GM12892 (cell line): ENCODE measurements around the genes P3R3URF, DMBX1, KNCN, EFCAB14, STIL and CMPK1.

DNA sequence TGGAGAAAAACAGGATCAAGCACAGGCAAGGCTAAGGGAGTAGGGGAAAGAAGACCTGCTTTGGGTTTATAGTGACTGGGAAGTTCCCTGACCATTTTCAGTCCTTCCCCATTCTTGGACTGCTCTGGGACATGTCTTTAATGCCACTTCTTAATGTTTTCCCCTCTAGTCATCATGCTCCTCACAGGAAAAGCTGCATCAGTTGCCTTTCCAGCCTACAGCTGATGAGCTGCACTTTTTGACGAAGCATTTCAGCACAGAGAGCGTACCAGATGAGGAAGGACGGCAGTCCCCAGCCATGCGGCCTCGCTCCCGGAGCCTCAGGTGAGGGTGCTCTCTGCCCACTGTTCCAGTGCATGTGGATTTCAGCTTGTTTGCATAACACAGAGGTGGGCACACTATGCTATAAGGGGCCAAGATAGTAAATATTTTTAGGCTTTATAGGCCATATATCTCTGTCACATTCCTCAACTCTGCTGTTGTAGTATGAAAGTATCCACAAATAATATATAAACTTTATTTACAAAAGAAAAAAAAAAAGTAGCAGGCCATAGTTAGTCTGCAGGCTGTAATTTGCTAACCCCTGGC, 126.3 kb downstream of the PIK3R3 start:
- RRBS = no CpG with 5 or more reads among the region's 6 CpGs

GRCh38 chr1:46025309-46026543, 106.7 kb downstream of the PIK3R3 start:
- RRBS = no CpG with 5 or more reads among the region's 10 CpGs

DNA sequence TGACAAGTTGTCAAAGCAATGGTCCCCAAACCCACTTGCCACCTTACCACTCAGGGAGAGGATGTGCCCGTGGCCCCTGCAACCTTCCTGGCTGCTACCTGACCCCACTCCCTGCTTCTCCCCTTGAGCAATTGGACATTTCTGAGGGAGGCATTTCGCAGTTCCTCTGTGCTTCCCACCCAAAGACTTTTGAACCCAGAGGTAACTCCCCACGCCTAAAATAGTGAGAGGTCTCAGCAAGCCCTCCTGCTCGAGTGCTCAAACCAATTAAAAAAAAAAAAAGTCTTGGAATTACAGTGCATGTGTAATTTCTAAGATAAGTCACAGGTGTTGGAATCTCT, 1.1 kb upstream of the PIK3R3 start:
- RRBS = no CpG with 5 or more reads among the region's 4 CpGs

DNA sequence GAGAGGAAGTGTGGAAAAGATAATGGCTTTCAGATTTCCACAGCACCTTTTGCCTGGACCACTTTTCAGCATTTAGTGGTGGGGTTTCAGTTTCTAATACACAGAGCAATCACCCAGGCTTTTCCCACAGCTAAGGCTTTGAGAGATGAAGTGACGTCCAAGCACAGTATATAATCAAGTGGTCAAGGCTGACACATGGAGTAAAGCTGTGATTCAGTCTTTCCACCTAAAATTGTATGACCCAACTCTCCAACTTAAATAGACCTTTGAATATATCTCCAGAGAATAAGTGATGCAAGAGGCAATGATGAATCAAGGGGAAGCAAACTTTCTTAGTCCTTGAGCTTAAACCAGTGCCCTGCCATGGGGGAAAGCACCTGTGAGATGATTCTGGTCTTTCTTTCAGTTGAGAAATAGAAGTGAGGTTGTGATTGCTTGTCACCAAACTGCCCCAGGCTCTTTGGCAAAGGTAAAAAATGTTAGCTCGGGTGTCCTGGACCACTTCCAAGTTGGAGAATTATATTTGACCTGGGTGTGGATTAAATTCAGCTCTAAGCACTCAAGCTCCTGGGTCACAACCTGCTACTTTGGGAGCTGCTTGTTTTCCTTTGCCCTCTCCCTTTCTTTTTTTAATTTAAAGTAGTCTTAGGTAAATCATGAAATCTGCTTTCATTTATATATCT, 2.4 kb upstream of the PIK3R3 start:
- RRBS = no CpG with 5 or more reads among the region's 2 CpGs

DNA sequence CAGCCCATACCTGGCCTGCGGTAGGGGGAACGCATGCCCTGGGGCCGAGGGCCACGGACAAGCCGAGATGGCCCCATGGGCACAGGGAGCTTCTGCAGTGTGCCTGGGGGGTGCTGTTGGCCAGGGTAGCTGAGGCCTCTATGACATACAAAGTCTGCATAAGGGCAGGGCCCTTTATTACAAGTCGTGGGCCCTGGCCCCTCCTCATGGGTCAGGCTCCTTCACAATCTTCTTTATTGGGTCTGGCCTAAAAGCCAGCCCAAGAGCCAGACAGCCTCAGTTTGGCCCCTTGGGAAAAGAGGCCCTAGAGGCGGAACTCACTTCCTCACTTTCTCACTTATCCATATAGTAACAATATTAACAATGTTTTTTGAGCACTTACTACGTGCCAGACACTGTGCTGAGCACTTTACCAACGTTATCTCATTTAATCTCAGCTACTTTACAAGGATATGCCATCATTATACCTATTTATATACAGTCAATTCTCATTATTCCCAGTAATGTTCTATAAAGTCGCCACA, at the start of gene P3R3URF:
Gene P3R3URF (minus strand): TSS at position 94 of the 524 bp plus-strand sequence.
- RRBS = no CpG with 5 or more reads among the region's 10 CpGs

DNA sequence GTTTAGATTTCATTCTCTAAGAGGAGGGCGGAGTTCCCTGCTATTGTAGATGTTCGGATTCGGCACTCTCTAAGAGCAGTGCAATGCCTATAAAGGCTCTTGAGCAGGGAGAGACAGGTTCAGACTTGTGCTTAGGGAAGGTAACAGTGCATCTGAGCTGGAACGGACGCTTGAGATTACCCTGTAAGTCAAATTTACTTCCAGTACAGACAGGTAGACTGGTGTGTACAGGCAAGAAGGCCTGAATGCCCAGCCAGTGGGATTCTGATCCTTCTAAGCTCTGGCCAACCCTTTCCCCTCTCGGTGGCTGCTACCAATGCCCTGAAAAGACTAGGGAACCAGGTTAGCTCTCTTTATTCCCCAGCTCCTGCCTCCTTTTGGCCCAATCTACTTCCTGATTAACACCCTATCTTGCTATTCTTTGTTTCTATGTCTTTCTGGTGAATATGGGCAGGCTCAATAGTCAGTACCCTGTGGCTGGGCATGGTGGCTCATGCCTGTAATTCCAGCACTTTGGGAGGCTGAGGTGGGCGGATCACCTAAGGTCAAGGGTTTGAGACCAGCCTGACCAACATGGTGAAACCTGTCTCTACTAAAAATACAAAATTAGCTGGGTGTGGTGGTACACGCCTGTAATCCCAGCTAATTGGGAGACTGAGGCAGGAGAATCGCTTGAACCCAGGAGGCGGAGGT, 15.6 kb downstream of the LURAP1 start:
- RRBS = no CpG with 5 or more reads among the region's 10 CpGs

DNA sequence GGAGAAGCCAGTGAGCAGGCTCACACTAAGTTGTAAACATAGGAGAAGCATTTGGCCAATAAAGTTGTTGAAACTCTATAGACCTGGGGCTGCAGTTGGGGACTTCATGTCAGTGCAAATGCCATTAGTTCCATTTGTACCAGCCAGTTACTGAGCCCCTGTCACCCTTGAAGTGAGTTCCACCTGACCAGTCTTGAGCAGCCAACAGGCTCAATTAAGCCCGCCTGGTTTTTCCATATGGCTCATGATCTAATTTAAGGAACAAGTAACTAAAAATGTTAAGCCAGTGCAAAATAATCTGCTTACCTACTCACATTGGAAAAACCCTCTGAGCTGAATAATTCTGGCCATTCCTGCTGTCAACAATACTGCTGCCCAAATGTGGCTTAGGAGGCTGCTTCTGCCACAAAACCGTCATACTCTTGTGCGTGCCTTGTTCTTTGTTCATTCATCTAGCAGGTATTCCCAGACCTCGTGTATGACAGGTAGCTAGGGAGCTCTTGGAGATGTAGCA, 21.6 kb downstream of the NSUN4 start:
- RRBS = no CpG with 5 or more reads among the region's 4 CpGs

DNA sequence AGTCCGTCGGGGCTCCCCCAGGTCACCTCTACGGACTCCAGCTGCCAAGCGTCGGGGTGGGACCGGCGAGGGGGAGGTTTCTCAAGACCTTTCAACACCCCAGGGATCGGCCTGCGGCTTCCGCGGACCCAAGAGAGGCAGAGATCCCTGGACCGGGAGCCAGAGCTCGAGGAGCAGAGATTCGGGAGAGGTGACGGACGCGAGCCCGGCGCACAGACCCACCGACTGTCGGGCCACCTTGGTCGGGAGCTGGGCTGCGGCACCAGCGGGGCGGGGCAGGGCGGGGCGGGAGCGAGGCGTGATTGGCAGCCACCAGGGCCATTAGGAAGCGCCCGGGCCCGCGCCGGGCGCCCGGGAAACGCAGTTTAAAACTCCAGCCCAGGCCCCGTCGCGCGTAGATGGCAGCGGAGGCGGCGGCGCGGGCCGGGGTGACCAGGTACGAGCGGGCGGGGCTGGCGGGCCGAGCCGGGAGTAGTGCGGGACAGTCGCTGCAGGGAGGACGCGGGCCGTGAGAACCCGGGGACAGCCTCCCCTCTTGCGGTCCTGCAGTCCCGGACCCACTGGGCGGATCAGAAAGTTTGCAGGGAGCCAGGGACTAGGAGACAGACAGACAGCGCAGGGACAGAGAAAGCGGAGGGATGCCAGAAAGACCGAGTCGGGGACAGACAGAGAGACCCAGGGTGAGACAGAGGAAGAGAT, at the start of gene DMBX1:
Gene DMBX1 (plus strand): TSS at position 395 of the 699 bp plus-strand sequence.
- RRBS = 2% methylated on average over 30 of the region's 66 CpGs

DNA sequence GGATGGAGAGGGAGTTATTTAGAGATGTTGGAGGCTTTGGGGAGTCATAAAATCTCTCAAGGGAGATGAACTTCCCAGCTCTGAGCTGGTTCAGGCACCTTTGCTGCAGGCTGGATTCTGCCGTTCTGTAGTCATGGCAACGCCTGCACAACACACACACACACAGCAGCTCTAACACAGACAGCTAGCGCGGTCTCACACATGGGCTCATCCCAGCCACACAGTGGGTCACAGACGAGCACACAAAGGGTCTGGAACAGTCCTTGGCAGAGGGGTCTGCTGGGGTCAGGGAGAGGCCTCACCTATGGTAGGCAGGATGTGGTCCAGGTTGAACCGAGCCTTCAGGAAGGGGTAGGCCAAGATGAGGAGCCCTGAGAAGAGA, 1.8 kb downstream of the KNCN start:
- RRBS = no CpG with 5 or more reads among the region's 6 CpGs

DNA sequence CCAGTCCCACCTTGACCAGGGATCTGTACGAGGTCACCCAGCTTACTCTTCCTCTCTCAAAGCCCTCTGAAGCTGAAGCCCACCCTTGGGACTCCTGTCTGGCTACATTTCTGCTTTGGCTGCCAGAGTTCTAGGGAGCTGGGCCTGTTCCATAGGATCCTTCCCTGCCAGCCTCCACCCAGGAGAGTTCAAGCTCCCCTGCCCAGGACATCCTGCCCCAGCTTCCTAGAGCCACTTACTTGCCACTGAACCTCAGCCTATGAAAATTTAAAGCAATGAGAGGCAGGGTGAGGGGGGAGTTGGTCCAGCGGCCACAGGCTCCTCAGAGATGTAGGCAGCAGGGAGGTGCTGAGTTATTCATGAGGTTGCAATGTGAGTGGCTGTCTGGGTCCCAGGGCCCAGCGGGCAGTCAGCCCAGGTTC, at the start of gene KNCN:
Gene KNCN (minus strand): TSS at position 240 of the 422 bp plus-strand sequence.
- RRBS = no CpG with 5 or more reads among the region's 3 CpGs

DNA sequence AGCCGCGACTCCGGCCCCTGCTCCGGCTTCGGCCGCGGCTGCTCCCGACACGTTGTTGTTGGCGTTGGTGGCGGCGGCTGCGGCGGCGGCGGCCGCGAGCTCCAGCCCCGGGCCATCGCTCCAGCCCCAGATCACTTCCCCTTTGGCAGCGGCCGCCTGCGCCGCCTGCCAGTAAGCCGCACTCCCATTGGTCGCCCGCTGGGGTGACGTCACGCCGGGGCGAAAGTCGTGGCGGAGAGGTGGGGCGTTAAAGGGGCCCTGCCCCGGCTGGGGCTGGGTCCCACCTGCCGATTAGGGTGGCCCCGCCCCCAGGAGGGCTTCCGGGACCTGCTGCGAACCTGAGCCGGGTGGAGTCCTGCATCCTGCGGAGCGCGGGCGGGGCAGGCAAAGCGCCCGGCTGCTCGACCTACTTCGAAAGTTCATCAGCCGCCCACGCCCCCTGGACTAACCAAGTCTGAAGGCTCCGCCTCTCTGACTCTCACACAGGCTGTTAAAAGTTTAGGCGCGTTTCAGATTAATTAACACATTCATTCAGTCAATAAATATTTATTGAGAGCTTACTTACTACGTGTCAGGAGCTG, at the start of gene EFCAB14:
Gene EFCAB14 (minus strand): TSS at position 138 of the 581 bp plus-strand sequence.
- RRBS = 1% methylated on average over 19 of the region's 54 CpGs

DNA sequence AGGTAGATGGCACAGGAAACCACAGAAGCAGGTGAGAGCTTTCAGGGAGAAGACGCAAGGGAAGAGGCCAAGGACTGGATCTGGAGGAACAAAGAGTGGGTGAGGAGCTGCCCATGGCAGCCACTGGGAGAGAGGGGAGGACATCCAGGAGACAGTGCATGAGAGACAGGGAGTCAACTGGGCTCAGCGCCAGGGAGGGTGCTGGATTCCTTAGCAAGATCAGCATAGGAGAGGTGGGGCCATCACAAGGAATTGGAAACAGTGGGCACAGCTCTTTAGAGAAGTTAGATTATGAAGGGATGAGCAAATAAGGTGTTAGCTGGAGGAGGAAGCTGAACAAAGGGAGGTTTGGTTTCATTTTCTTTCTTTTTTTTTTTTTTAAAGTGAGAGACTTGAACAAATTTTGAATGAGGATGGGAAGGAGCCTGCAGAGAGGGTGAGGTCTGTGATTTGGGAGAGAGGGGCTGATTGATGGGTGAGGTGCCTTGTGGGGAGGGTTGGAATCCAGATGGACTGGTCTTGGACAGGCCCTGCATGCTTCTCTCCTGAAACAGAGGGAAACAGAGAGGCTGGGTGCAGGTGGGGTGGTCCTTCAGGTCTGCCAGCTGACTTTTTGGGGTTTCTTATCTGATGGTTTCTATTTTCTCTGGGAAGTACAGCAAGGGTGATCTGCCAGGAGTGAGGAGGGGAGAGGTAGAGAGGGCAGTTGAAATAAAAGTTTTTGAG, 5.4 kb downstream of the CYP4B1 start:
- RRBS = no CpG with 5 or more reads among the region's 2 CpGs

DNA sequence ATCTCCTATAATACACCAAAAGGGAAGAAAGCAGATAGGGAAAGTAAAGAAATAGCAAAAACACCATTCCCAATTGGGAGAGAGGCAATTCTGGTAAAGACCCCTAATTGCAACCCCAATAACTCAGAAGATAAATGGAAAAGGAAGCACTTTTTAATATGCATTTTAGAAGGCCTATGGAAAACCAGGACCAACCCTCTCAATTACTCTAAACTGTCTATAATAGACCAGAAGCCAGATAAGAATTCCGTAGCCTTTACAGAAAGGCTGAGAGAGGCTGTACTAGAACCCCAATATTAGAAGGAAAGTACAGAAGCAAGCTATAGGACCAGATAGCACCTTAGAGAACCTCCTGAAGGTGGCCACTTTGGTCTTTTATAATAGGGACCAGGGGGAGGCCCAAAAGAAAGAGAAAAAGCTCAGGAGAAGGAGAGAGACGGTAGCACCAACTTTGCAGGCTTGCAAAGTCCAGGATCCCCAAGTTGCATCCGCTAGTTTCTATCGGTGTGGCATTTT, 66.0 kb downstream of the CYP4A11 start:
- RRBS = no CpG with 5 or more reads among the region's 4 CpGs

GRCh38 chr1:47179111-47179873, 10.5 kb downstream of the PDZK1IP1 start:
- RRBS = no CpG with 5 or more reads among the region's 25 CpGs

DNA sequence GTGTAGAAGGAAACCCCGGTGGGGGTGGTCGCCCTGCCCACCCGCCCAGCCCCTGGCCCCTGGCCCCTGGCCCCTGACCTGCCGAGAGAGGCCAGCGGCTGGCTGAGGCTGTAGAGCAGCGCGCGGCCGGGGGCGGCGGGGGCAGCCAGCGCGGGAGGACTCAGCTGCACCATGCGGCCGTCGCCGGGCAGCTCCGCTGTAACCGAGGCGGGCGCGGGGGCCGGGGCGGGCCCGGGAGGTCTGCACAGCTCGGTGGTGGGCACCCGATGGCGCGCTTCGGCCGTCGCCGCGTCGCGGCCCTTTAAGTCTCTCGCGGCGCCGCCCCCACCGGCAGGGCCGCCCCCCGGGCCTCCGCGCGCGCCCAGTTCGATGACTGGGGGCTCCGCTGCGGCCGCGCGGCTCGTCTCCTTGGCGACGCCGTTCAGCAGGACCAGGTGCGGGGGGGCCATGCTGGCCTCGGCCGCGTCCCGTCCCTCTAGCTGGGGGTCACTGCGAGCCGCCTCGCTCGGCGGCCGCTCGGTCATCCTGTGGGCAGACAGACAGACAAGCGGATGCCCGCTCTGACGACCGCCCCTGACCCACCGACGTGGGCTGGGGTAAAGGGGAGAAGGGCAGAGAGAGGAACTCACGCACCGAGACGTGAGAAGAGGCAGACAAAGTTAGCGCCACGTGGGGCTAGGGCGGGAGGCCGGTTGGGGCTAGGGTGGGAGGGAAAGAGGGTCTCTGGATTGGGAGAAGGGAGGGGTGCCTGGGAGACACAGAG, 6.5 kb downstream of the TAL1 start:
- RRBS = 4% methylated on average over 15 of the region's 82 CpGs

GRCh38 chr1:47313262-47314649, at the start of gene STIL:
Gene STIL, minus strand, starts transcription at chr1:47314147.
- RRBS = 4% methylated on average over 10 of the region's 70 CpGs

DNA sequence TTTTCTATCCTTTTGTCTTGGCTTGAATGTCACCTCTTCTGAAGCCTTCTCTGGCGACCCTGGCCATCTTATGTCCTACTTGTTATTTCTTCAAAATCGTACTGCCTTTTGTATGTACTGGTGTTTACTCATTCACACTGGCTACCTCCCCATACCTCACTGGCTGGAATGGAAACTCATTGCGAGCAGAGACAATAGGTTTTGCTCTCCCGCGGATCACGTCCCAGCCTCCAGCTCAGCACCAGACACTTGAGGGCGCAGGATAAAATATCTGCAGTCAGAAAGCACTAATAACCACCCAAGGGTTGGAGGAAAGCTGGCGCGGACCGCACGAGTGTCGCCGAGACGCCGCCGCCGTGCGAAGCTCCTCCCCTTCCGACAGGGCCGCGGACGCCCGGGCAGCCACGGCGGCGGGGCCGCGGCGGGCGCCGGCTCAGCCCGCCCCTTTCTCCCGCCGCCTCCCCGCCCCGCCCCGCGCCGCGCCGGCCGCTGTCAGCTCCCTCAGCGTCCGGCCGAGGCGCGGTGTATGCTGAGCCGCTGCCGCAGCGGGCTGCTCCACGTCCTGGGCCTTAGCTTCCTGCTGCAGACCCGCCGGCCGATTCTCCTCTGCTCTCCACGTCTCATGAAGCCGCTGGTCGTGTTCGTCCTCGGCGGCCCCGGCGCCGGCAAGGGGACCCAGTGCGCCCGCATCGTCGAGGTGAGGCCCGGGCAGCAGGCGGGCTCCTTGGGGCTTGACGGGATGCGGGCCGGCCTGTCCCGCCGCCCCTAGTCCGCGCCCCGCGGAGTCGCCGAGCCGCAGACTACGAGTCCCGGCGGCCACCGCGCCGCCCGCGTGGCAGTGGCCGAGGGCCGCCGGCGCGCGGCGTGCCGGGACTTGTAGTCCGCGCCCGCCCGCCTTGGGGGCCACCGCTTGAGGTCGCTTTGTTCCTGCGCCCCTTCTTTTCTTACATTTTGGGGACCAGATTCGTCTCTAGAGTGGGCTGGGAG, at the start of gene CMPK1:
Gene CMPK1 (plus strand): TSS at position 371 of the 987 bp plus-strand sequence.
- RRBS = 2% methylated on average over 56 of the region's 105 CpGs

DNA sequence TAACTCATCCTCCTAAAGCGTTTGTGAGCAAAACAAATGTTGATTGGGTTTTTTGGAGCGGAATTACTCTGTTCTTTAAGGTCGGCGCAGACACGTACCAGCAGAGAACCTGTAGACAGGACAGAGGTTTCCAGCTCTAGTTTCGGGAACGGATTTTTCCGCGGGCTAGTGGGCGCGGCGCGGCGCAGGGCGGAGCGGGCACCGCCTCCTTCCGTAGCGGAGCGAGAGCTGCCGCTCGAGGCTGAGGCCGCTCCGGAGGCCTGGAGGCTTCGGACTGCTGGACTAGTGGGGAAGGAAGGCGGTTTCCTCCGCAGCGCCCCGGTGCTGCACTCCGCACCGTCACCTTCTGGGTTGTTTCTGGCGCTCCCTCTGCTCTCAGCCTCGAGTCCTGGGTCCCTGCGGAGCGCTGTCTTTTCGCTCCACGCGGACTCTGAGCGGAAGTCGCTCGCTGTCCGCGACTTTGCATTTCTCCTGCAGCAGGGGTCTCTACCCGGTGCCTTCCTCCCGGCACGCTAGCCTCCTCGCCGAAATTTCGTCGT, 6.9 kb downstream of the FOXD2 start:
- RRBS = 7% methylated on average over 6 of the region's 50 CpGs

- RRBS = no CpG with 5 or more reads among the region's 4 CpGs
Measured at GRCh38 chr1:47727367-47727571, 269.9 kb downstream of the TRABD2B start.

GRCh38 chr1:47913126-47913717, 84.0 kb downstream of the TRABD2B start:
- RRBS = no CpG with 5 or more reads among the region's 11 CpGs